Breast (tissue), 4 donors: Measurements from ENCODE around the genes HNRNPDL, HPSE and NKX6-1.

DNA sequence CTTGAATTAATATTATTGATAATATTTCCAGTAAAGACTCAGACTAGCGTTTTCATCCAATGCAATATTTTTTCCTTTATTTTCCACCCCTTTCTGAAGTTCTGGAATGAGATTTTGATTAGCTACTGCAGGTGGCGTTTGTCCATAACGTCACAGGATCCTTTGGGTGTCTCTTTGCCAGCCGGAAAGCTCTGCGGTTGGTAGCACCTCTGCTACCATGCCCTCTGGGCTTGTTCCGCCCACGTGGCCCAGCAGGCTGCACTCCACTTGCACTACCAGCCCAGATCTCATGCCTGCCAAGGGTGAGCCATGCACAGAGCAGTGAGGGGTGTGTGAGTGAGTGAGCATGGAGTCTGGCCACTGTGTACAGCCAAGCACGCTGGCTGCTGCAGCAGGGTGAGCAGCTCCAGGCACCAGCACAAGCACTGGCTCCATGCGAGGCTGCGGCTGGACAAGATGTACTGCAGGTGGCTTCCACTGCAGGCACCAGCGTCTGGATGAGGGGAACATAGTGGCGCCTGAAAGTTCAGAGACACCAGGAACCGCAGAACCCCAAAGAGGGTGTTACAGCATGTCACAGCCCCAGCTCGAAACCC, 6.6 kb upstream of the HNRNPD start:
- PRO-cap, 3 experiments = no peak in any of the 3 experiments
- RRBS = no CpG with 5 or more reads among the region's 14 CpGs

DNA sequence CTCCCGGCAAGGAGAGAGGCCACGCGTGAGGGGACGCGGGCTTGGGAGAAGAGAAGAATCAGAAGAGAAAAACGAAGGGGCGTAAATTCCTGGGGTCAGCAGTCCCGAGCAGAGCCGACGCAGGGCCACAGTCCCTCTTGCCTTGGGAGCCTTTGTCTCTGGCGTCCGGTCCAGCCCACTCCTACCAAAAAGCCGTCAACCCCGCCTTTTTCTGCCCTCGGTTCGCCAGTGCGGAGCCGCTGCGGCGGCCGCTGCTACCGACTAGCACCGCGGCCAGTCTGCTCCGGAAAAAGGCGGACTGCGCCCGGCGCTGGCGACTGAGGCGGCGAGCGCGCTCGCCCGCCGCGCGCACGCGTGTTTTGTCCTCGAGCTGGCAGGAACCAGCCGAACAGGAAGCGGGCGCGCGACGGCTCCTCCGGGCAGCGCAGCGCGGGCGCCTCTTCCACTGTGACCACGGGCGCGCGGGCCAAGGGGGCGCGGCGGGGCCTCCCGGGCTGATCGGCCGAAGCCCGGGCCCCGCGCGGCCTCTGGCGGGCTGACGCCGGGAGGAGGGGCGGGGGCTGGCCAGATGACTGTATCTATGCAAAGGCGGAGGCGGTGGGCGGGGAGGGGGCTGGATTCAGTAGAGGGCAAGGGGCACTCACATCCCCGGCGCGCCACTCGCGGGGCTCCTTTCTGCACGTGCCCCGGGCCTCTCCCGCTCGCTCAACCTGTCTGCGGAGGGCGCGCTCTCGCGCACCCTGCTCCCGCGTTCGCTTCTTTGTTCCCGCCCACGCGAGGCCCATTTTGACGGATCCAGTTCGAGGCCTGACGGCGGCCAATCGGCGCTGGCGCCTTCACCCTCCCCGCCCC, at the start of gene HNRNPDL:
Gene HNRNPDL (minus strand): TSS at position 765 of the 852 bp plus-strand sequence.
- PRO-cap, 3 experiments = peak in 3 of 3 experiments; most common plus-strand start position 228 of the sequence (in 1); most common minus-strand start position 762 of the sequence (in 3)
- RRBS = 2% methylated on average over 41 of the region's 102 CpGs

GRCh38 chr4:82708792-82709357, 89.7 kb downstream of the SCD5 start:
- PRO-cap, 3 experiments = no peak in any of the 3 experiments
- RRBS = no CpG with 5 or more reads among the region's 4 CpGs

- PRO-cap, 3 experiments = no peak in any of the 3 experiments
- RRBS = no CpG with 5 or more reads among the region's 2 CpGs
These were observed 30.6 kb downstream of the SEC31A start for GRCh38 chr4:82860302-82860767.

DNA sequence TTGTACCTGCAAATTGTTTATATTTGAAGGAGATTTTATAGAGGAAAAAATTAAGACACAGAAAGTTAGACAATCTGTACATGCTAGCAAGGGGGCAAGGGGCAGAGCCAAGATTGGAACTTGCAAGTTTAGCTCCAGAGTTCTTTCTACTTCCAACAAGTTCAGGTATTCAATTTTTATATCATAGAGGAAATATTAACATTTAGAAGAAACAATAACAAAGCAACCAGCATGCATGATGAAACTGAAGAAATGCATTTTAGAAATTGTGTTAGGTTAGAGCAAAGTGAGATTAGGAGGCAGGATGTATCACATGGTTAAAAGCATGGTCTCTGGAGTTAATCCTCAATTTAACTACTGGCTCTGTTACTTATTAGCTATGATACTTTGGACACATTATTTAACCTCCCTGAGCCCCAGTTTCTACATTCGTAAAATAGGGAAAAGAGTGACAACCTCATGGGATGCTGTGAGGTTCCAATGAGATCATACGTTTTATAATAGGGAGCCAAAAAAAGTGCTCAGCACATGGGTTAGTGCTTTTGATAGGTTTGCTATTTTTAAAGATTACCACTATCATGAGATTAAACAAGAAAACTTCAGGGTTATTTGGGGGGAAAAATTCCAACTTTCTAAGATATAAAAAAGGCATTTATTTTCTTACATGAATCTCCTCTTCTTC, 4.9 kb downstream of the SEC31A start:
- PRO-cap, 3 experiments = no peak in any of the 3 experiments
- RRBS = no CpG with 5 or more reads among the region's 2 CpGs

GRCh38 chr4:83110393-83110930, 4.1 kb downstream of the PLAC8 start:
- PRO-cap, 3 experiments = no peak in any of the 3 experiments
- RRBS = no CpG with 5 or more reads among the region's 13 CpGs

- PRO-cap, 3 experiments = no peak in any of the 3 experiments
- RRBS = no CpG with 5 or more reads among the region's 2 CpGs
These were observed 76.2 kb downstream of the COQ2 start for GRCh38 chr4:83208453-83208822.

- PRO-cap, 3 experiments = no peak in any of the 3 experiments
- RRBS = no CpG with 5 or more reads among the region's 1 CpG
These were observed 36.3 kb downstream of the COQ2 start for GRCh38 chr4:83248466-83248586.

DNA sequence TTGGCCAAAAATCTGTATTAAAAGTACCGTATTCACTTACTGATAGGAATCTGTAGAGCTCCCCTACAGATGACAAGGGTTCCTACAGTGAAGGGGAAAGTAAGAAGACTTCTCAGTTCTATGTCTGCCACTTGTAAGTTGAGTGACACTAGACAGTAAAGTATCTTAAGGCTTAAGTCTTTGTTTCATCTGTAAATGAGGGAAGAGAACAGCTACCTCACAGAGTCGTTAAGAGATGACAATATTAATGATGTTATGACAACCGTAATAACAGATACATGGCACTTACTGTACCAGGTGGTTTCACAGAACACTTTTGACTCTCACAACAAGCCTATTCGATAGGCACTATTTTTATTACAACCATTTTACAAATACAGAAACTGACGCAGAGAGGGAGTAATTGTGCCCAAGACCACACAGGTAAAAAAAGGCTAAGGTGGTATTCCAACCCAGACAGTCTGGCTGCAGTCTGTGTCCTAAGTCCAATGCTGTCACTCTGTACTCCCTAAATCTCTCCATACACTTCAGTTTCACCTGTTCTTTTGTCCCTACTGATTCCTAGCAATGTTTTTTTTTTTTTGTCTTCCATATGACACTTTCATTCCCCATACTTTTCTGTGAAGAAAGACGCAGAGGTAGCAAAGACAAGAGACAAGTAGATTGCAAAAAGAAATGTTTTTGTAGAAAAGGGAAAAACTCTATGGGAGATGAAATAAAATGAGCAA, 3.0 kb downstream of the COQ2 start:
- PRO-cap, 3 experiments = no peak in any of the 3 experiments
- RRBS = no CpG with 5 or more reads among the region's 6 CpGs

DNA sequence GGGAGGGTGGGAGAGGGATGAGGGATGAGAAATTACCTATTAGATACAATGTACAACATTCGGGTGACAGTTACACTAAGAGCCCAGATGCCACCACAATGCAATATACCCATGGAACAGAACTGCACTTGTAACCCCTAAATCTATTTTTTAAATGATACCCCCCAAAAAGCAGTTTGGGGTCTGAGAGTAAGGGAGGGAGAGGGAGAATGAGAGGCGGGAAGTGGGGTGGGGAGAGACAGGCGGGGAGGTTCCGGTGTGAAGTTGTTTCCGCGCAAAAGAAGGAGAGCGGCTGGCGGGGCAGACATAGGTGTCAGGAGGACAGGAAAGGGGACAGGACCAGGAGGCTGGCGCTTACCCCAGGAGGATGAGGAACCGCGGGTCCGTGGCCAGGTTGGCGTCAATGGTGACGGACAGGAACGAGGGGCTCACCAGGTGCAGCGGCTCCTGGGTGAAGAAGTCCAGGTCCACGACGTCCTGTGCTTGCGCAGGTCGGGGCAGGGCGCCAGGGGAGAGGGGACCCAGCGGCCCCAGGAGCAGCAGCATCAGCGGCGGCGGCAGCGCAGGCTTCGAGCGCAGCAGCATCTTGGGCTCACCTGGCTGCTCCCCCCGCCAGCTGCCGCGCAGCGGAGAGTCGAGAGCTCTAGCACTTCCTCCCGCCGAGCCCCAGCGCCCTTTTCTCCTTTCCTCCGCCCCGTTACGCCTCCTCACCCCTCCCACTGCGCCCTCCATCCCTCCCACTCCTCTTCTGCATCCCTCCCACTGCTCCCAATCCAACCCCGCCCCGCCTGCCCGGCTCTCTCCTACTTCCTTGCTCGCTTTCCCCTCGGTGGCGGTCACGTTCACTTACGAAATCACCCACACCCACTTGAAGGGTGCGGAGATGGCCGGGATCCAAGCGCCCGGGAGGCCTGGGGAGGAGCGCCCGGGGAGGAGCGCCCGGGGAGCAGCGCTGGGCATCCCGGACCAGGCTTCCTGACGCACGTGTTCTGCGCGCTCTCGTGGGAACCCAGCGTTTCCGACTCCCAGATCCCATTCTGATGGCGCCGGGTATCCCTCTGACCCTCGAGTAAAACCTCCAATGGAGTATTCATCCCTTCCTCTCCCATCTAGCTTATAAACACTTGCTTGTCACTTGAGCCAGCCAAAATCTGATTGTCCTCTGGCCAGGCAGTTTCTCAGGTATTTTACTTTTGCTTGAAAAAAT, at the start of gene HPSE:
Gene HPSE (minus strand): TSS at position 651 of the 1,207 bp plus-strand sequence.
- PRO-cap, 3 experiments = no peak in any of the 3 experiments
- RRBS = 2% methylated on average over 11 of the region's 68 CpGs

GRCh38 chr4:84497589-84498196, 1.4 kb downstream of the NKX6-1 start:
- PRO-cap, 3 experiments = no peak in any of the 3 experiments
- RRBS = 3% methylated on average over 43 of the region's 65 CpGs

GRCh38 chr4:84498611-84499721, at the start of gene NKX6-1:
Gene NKX6-1, minus strand, starts transcription at chr4:84499292.
- PRO-cap, 3 experiments = peak in 2 of 3 experiments; most common plus-strand start chr4:84499594 (in 1); most common minus-strand start chr4:84499262 (in 1)
- RRBS = 2% methylated on average over 8 of the region's 76 CpGs

DNA sequence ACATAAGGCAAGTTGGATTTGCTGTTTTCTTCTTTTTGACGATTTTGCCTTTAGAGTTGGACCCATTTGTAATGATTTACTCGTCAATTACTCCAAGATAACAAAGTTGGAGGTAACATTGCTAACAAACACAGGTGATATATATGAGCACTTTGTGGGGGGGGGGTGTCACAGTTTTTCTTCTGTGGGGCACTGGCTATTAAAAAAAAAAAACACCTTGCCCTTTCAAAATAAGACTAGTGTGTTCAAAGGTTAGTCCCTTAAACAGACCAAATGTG, 1.1 kb upstream of the WDFY3 start:
- PRO-cap, 3 experiments = no peak in any of the 3 experiments
- RRBS = no CpG with 5 or more reads among the region's 2 CpGs

GRCh38 chr4:85477319-85478009, 2.5 kb downstream of the ARHGAP24 start:
- PRO-cap, 3 experiments = no peak in any of the 3 experiments
- RRBS = no CpG with 5 or more reads among the region's 9 CpGs

DNA sequence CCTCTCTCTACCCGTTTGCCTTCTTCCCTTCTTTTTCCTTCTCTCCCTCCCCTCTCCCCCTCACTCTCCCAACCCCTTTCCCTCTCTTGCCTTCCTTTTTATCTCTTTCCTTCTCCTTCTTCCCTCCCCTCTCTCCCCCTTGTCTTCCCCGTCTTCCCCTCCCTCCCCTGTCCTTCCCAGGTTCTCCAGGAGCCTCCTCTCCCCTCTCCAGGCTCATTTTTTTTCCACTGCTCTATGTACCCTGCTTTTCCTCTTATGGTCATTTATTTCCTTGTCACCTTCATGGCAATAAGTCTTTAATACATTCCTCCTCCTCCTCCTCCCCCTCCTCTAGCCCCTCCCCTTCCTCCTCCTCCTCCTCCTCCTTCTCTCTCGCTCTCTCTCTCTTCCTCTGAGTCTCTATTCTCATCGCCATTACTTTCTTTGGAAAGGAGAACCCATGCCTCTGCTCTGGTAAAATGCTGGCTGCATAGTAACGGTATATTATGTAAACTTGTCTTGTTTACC, 35.6 kb downstream of the ARHGAP24 start:
- PRO-cap, 3 experiments = no peak in any of the 3 experiments
- RRBS = no CpG with 5 or more reads among the region's 5 CpGs

DNA sequence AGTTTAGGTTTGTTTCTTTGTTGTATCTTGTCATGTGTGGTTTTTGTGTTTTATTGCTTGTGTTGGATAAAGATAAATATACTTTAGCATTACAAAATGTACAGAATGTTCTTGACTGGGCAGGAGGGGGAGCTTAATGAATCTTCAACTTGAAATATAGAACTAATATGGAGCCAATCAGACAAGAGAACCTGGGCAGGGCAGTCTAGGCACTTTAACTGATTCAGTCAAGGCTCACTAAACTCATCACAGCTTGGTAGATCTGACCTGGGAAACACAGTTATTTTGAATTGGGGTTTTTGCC, 304.2 kb downstream of the ARHGAP24 start:
- PRO-cap, 3 experiments = no peak in any of the 3 experiments

DNA sequence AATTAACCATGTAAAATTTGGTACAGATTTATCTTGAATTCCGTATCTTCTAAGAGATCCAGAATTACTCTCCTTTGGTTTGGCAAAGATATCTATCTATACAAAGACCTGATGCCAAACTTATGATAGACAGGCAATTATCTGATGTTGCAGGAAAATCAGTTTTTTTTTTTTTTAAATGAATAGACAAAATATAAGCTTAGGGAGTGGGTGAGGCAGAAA, 389.4 kb downstream of the ARHGAP24 start:
- PRO-cap, 3 experiments = no peak in any of the 3 experiments
- RRBS = no CpG with 5 or more reads among the region's 1 CpG

DNA sequence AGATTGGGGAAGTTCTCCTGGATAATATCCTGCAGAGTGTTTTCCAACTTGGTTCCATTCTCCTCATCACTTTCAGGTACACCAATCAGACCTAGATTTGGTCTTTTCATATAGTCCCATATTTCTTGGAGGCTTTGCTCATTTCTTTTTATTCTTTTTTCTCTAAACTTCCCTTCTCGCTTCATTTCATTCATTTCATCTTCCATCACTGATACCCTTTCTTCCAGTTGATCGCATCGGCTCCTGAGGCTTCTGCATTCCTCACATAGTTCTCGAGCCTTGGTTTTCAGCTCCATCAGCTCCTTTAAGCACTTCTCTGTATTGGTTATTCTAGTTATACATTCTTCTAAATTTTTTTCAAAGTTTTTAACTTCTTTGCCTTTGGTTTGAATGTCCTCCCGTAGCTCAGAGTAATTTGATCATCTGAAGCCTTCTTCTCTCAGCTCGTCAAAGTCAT, 284.9 kb downstream of the MAPK10 start:
- PRO-cap, 3 experiments = no peak in any of the 3 experiments
- RRBS = no CpG with 5 or more reads among the region's 6 CpGs

DNA sequence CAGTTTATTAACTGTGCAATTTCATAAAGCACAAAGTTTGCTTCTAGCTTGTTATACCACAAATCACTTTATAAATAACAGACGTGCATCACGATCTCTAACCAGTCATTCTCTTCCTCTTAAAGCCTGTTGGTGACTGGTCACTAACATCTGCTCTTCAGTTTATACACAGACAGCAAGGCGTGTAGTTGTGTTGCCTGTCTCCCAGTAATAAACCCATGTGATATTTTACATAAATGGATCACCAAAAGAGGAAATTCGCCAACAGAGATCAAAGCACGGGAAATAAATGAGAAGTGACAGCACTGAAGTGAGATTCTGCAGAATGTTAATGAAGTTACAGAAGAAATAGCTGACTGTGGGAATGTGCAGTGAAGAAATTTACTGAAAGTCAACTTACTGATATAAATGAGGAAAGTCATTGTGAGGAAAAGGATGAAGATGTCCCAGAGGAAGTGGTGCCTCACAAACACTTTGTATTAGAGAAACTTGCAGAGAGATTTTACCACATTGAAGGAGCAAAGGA, 47.0 kb downstream of the AFF1 start:
- PRO-cap, 3 experiments = no peak in any of the 3 experiments
- RRBS = no CpG with 5 or more reads among the region's 5 CpGs

DNA sequence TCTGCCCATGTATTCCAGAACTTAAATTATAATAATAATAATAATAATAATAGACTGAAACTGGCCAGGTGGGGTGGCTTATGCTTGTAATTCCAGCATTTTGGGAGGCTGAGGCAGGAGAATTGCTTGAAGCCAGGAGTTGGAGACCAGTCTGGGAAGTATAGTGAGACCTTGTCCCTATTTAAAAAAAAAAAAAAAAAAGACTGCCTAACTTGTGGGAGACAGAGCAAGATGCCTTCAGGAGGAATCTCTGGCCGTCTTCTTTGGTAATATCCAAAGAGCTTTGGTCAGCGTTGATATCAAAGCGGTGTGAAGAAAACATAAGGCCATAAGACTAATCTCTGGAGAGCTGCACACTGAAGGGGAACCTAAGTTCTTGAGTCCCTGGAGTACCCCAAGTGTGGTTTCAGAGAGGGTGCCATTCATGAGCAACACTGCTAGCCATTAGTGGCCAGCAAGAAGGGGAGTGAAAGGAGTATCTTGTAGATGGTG, 55.4 kb downstream of the AFF1 start:
- PRO-cap, 3 experiments = no peak in any of the 3 experiments
- RRBS = no CpG with 5 or more reads among the region's 3 CpGs